RPMI7951 (cell line): ENCODE results near the gene WDR89.

- RAMPAGE, long total RNA: no peak
Measured at GRCh38 chr14:61749275-61750420, 12.6 kb upstream of the SNAPC1 start.

- RAMPAGE, long total RNA: no peak
Measured at GRCh38 chr14:61750875-61751851, 11.1 kb upstream of the SNAPC1 start.

- RAMPAGE, long total RNA: no peak
Measured at GRCh38 chr14:61839223-61839919, 26.9 kb downstream of the SYT16 start.

- RAMPAGE, long total RNA: no peak
Measured at GRCh38 chr14:63205754-63206372, 1.6 kb downstream of the RHOJ start.

DNA sequence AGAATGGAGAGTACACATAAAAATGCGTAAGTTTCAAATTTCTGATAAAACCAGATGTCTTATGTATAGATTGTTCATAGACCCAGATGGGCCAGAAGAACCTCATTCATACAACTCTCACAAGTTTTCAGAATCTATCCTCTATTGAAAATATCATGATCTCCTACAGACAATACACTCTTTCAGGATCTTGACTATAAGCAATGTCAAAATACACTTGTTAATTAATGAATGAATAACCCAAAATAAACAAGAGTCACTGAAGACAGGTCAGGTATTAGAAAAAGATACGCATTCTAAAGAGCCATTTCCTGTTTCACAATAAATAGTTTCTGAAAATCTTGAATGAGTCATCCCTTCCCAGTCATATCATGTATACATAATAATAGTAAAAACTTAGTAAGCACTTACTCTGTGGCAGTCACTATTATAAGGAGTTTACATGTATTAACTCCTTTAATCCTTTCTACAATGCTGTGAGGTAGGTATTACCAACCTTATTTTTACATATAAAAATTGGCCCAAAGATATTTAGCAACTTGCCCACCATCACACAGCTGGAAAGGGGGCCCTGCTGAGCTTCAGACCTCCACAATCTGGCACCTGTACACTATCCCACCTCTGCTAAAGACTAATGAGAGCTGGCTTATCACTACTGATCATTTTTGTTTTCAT is 71.9 kb downstream of the PPP2R5E start:
- RAMPAGE, long total RNA: no peak

- RAMPAGE, long total RNA: no peak
Measured at GRCh38 chr14:63514262-63514726, 28.9 kb downstream of the PPP2R5E start.

- RAMPAGE, long total RNA: no peak
Measured at GRCh38 chr14:63531230-63531702, 11.9 kb downstream of the PPP2R5E start.

DNA sequence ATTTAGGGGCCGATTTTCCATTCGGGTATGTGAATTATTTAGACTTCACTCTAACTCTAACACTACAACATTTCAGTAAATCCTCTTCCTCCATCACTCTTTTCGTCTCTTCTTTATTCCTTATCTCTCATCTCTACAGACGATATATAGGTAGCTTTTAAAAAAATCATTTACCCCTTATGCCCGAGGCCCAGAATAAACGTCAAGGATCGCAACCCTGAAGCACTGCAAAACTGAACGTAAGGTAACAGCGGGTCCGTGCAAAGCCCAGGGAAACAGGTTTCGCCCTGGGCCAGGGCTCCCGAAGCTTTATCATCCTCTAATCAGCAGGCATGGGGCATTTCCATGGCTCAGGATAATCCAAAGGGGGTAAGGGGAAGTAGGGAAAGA is 1.2 kb downstream of the PPP2R5E start:
- RAMPAGE, long total RNA: no peak

DNA sequence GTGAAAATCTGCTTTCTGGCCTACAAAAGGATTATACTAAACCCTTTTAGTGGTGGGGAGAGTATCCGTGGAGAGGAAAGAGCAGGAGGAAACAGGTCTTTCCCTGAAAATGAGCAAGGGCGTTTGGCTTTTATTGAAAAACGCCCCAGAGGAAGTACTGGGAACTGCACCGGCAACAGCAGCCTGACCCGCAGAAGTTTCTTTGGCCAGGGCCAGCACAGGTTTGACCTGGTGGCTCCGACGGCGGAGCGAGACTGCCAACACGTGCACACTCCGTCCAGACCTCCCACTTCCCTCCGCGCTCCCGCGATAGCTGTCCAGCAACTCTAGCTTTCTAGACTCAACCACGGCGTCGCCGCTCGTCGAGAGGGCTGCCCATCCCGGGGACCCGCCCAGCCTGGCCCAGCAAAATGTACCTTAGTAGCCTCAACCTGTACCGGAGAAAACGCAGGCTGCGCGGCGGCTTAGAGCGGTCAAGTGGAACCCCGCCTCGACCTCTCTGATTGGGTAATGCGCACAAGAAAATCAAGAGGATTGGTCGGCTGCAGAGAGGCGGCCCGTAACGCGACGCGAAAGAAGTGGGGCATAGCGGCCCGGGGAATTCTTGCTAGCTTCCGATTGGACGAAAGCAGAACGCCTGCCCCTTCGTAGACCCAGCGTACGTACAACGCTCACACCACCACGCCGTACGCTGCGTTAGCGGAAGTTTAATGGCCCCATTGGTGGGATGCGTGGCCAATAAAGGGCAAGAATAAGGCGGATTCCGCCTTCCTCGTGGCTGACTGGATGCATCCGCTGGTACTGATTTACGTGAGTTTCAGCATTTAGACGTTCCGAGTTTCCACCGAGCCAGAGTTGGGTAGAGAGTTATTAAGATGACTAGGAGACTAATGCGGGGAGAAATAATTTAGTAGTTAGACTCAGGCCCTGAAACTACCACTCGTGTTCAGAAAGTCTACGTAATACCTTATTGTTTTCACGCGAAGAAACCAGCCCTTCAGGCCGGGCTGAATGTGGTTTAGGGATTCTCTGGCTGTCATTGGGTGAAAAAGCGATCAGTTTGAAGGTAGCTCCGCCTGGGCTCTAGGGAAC is at the start of gene WDR89:
TSS of gene WDR89 (minus strand) at position 484 of the 1,092 bp plus-strand sequence.
- RAMPAGE, long total RNA: no peak

DNA sequence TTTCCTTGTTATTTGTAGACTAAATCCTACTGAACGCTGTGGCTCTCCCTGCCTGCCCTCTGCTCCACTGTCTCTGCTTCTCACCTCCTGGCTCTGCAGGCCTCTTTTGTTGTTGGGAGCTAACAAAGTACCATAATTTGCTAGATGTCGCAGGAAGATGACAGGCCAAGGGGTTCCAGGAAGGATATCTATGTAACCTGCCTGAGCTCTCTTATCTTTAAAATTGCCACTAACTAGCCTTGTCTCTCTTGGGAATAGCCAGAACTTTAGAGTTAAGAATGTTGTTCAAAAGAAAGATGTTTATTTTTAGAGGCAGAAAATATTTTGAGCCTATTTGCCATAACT is 21.5 kb downstream of the SYNE2 start:
- RAMPAGE, long total RNA: no peak

DNA sequence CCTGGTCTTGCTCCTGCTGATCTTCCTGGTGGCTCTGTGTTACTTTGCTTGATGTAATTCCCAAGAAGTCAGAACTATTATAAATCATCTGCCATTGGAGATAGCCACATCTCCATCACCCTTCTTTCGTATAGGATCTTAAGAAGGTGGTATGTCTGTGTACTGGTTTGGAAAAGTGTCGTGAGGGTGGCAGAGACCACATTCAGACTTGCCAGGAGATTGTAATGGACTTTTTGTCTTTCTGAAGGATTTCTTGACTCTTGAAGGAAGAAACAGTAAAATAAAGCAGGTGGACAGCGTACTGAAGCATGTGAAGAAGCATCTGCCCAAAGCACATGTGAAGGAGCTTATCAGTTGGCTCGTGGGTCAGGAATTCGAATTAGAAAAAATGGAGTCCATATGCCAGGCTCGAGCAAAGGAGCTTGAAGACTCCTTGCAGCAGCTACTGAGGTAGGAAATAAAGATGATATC is 171.2 kb downstream of the SYNE2 start:
- RAMPAGE, long total RNA: no peak

DNA sequence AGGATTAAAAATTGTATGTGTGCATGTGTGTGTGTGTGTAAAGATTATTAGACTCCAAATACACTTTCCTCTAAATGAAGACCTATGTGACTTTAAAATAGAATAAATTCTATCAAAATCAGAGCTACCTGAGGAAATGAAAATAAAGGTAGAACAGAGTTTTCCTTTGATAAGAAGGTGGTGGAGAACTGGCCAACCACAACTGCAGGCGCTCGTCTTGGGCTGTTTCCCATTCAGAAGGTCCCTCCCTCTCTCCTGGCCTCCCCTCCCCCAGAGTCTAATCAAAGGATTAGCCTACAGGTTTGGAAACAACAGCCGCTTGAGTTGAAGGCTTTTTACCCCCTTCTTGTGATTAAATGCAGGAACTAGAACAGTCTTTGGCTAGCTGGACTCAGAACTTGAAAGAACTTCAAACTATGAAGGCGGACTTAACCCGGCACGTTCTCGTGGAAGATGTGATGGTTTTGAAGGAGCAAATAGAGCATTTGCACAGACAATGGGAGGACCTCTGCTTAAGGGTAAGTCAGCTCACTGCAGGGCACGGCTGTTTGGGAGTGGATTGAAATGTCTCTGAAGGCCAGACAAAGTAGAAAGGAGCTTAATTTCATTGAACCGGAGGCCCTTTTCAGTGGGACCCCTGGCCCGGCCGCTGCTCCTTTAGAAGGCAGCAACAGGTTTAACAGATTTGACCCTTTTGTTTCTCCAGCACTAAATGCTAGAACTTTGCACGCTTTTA is 107.9 kb downstream of the ESR2 start:
- RAMPAGE, long total RNA: no peak

DNA sequence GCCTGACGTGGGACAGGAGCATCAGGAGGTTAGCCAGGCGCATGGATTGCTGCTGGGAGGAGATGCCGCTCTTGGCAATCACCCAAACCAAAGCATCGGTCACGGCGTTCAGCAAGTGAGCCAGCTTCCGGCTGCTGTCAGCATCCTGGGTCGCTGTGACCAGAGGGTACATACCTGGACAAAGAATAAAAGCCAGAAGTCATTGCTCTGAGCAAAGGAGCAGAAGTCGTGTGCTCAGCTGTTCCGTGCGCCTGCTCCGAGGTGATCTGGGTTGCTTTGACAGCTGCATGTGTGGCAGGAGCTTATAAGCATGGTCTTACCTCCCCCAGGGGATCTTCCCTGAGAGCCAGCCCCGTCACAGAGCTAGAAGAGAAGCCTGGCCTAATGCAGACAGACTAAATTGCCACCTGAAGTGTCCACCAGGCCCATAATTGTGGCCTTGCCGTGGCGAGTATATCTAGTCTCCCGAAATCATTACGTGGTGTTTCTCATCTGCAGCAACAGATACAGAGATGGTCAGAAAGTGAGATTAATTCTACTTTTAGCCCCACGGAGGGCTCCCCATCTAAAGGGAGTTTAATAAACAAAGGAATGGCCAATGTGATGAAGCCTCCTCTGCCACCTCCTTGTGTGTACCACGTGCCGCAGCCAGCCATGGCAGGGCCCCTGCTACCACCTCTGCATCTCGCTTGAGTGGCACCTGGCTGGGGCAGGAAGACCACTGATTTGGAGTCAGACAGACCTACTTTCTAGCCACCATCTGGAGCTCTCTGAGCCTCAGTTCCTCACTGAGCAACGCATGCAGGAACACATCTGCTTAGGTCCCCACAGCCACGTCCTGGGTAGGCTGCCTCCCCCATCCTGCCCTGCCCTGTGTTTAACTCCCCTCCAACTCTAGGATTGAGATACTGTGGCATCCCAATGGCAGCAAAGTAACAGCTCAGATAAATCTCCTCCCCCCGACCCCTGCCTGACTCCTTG is 58.9 kb downstream of the ESR2 start:
- RAMPAGE, long total RNA: no peak

GRCh38 chr14:64393131-64393893 is 5.2 kb downstream of the MTHFD1 start:
- RAMPAGE, long total RNA: no peak

DNA sequence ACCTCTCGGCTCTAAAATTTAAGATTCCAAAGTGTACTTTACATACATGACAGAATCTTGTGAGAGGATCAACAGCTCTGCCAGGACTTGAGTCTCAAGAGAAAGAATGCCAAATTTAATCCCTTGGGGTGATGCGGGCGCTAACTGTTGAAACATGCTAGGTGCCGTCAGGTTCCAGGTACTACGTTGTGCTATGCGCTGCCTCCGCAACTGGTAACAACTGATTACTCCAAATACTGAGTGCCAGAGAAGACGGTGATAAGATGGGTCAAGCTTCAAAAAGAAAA is 840 bp downstream of the ZBTB25 start:
- RAMPAGE, long total RNA: no peak

DNA sequence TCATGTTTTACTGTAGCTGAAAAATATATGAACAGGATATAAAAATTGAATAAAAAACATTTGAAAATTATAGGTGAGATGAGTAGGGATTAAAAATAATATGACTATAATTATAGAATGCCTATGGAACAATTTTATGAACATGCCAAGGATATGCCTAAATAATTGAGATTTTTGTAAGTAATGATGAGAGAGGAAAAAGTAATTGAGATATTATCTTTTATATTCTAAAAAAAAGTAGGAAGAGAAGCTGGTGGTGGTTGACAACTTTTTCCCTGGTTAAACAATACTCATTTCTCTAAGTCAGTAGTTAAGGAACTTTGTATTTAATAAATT is 12.8 kb upstream of the HSPA2 start:
- RAMPAGE, long total RNA: no peak

DNA sequence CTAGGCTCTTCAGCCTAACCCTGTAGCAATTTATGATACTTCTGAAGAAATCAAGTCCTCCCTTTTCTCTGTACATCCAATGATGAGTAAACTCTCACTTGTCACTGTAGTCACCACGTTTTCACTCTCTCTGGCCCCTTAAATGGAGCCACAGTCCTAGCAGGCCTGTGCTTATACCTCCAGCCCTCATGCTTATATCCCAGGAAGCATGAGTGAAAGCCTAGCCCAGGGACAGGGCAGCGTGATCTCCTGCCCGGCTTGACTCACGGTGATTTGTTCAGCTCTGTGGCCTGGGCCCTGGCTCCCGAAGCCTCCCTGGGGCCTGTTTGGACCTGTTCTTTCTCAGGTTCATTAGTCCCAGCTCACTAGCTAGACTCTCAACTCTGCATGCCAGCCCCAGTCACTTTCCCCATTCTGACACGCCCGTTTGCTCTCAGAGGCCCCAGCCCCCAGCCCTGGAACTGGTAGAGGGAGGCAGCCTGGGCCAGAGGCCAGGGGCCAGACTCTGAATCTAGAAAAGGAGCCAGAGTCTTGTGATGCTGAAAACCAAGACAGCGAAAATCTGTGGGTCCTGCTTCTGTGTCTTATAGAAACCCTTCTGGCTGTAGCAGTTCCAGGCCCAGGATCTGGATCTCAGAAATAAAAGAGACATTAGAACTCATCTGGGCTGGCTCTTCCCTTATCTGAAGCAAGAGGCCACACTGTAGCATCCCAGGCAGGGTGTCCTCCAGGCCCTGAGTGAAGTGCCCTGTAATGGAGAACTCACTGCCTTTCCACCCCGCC is 23.9 kb upstream of the PLEKHG3 start:
- RAMPAGE, long total RNA: no peak

DNA sequence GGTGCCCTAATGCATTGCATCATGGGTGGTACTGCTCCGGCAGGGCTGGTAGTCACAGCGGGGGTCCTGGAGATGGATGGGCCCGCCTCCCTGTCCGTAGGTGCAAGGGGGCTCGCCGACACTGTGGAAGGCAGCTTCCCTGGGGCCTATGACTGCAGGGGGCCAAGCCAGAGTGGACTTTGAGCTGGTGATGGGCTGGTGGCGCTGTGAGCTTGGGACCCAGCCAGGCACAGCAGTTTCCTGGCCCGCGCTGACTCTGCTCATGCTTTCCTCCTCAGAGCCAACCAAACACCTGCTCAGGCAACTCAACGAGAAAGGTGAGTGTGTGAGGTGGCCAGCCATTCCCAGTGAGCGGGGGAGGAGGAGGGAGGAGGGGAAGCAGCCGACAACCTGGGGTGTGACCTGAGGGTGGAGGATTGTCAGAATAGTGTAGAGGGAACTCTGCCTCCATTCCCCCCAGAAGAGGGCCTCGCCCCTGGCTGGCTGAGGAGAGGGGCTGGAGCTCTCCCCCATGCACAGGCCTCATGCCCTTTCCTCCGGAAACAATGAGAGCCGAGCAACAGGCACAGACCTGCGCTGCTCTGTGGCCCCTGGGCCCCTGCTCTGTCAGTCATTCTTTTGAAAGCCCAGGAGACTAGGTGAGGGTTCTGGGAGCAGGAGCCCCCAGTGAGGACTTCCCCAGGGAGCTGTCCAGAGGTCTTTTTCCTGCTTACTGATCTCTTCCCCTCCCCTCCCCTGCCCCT is 32.5 kb downstream of the PLEKHG3 start:
- RAMPAGE, long total RNA: no peak

DNA sequence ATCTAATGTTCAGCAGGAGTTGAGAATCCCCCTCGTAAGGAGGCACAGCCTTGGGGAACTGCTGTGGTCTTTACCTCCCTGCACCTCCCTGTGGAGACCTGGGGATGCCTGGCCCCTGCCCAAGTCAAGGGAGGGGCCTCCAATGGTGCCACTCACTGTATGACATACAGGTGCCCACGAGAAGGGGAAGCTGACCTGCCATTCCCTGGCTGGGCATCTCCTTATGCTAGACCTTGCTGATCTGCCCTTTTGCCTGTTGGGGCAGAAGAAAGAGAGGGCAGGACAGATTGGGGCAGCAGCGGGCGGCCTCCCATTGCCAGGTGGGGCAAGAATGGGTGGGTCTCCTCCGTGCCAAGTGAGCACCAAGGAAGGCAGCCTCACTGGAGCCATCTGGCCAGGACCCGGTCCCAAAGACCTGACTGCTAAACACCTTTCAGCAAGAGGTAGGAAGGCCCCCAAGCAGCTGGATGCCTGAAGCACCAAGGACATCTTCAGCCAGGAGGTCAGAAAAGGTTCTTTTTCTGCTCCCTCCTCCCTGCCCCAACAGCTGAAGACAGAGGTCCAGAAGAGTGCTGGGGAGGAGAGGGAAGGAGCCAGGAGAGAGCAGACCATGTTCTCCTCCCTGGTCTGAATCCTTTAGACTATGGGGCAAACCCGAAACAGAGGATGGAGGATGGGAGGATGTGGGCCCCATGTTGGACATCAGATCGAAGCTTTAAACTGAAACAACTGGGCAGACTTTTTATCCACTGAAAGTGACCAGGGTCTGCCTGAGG is 50.5 kb downstream of the PLEKHG3 start:
- RAMPAGE, long total RNA: no peak

- RAMPAGE, long total RNA: no peak
Measured at GRCh38 chr14:64858013-64858470, 21.7 kb downstream of the SPTB start.